Mesenchymal stem cell of Wharton's jelly (primary cell): ENCODE results near the genes ZNF404, ZNF112 and APOC1.

DNA sequence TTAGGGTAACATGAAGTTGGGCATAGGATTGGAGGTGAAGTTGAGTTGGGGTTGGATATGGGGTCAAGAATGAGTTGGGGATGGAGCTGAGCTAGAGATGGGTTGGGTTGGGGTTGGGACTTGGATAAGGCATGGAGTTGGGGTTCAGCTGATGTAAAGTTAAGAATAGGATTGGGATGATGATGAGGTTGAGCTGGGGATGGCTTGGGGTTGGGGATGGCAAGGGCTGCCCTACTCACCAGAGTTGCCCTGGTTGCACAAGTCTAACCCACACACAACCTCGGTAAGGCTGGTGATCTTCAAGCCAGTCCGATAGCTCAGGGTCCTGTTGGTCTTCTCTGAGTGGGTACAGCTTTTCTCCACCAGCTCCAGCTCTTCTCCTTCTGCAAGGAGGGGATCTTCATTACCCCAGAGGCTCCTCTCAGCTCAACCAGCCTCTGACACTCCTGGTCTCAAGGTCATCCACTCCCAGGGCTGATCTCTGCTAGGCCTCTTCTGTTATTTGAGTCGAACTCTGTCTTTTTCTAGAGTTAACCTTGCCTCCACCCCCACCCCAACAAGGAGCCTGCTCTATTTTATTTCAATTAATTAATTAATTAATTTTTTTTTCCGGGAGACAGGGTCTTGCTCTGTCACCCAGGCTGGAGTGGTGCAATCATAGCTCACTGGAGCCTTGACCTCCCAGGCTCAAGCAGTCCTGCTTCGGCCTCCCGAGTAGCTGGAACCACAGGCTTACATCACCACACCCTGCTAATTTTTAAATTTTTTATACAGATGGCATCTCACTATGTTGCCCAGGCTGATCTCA is 4.7 kb downstream of the PLAUR start:
- CAGE, long polyA plus RNA = no peak

- CAGE, long polyA plus RNA = no peak
These were observed 4.7 kb upstream of the PLAUR start for GRCh38 chr19:43674658-43675041.

DNA sequence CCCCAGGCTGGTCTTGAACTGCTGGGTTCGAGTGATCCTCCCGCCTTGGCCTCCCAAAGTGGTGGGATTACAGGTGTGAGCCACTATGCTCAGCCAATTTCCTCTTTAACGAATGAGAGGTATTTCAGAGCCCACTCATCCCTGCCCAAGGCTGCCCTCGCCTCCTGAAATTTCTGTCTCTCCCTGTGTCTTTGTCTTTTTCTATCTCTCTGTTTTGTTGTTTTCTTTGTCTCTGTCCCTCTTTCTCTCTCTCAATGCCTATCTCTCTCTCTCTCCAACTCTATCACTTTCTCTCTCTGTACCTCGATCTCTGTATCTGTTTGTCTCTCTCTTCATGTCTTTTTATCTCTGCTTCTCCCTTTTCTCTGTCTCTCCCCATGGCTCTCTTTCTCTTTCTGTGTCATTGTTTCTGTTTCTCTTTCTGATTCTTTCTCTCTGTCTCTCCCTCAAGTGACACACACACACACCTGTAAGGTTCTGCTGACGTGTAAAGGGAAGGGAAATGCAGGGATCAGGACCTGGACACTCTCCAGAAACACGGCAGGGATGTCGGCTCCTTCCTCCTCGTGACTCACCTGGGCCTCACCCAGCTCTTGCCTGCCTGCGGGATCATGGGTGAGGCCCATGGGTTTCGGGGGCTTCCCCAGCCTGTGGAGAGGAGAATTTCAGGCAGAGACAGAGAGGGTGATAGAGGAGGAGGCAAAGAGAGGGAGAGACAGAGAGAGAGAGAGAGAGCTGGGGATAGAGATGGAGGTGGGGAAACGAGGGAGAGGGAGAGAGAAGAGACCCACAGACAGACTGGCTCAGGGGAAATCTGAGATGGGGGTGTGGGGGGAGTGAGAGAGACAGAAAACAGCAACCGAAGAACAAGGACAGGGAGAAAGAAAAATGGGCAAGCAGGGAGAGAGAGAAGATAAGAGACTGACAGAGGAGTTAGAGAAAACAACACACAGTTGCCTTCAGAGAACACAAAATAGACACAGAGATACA is 5.4 kb upstream of the PLAUR start:
- CAGE, long polyA plus RNA = no peak

- CAGE, long polyA plus RNA = no peak
These were observed 9.7 kb downstream of the SMG9 start for GRCh38 chr19:43744977-43745500.

- CAGE, long polyA plus RNA = no peak
These were observed at the start of gene ZNF404 for GRCh38 chr19:43883814-43884369. Gene ZNF404, minus strand, starts transcription at chr19:43883964.

DNA sequence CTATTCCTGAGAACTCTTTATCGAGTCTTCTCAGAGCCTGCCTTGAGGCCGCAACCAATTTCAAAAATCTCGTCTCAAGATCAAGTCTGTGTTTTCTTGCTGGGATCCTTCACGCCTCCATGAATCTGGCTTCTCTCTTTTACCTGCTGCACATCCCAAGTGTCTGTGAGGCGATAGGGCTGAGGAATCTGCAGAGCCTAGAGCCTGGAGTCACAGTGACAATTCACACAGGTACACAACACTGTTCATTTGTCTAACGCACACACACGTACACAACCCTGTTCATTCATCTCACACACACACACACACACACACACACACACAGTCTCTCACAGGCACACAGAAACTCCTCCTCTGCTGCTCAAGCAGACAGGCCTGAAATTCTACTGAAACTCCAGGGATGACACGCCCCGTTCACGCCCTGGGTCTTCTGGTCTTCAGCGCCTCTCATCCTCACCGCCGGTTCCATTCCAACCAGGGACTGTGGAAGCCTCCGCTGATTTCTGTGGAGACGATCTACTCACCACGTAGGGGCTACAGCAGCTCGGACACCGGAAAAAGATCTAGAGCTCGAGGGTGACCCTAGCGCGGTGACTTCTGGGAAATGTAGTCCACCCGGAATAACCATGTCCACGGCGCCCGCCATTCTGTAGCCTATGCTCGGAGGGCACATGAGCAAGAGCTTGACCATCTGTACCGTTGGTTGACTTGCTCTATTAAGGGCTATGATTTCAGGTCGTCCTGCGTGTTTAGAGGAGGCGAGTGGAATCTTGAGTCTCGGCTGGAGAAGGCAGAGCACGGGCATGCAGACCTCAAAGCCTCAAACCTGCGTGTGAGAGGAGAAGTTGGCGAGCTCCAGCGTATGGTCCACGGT is 17.7 kb upstream of the ZNF404 start:
- CAGE, long polyA plus RNA = no peak

DNA sequence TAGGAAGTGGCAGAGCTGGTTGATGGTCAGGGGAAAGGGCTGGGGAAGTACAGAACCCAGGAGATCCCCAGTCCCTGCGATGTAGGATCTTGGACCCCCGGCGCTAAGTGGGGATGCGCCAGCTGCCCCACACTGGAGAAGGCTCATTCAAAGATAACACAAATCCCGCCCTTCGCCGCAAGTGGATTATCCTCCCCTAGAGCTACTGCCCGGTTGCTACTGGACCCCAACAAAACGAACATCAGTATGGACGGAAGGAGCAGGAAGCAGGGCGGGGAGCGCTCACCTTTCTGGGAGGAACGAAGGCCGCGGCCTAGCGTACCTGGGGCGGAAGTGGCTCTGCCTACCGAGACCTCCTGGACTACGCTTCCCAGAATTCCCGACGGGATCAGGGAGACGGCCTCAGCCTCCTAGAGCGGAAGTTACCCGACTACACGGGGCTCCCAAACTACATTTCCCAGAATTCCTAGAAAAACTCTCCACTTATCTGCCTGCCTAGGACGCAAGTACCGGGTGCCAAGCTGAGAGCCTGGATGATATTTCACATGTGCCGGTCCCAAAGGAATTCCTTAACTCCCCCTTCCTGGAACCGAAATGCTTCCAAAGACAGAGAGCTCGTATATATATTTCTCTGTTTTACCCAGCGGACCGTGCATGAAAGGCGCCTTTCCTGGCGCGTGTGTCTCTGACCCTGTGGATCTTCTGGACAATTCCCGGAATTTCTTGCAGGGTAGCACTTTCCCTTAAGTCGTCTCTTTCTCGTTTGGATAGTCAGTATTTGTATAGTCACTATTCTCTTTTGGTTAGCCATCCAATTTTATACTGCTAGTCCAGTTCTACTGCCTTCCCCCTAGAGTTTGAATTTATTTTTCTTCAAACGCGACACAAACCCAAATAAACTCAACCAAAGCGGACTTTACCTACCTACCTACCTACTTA is at the start of gene ZNF112:
Gene ZNF112, minus strand, starts transcription at position 341 of the 939 bp plus-strand sequence.
- CAGE, long polyA plus RNA = no peak

DNA sequence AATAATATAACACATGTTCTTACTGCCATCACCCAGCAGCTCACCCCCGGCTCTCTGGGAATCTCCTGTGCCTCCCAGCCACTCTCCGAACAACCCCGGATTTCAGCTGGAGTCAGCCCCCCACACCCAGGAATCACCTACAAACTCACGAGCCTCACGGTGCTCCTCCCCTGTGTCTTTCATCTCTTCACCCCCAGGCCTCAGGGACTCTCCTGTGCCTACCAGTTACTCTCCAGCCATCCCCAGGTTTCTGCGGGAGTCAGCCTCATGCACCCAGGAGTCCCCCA is 8.6 kb upstream of the ZNF285 start:
- CAGE, long polyA plus RNA = no peak

DNA sequence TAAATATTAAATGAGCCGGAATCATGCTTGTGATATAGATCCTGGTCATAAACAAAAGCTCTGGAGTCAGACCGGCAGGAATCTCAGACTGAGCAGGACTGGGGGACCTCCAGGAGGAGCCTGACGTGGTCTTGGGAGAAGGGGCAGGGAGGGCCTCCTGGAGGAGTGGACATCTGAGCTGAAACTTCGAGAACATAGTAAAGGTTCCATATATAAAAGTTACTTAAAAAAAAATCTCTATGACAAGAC is 353 bp upstream of the CEACAM20 start:
- CAGE, long polyA plus RNA = no peak

- CAGE, long polyA plus RNA = no peak
These were observed 33.2 kb upstream of the CEACAM20 start for GRCh38 chr19:44562679-44563106.

- CAGE, long polyA plus RNA = no peak
These were observed 25.6 kb upstream of the IGSF23 start for GRCh38 chr19:44587626-44588329.

DNA sequence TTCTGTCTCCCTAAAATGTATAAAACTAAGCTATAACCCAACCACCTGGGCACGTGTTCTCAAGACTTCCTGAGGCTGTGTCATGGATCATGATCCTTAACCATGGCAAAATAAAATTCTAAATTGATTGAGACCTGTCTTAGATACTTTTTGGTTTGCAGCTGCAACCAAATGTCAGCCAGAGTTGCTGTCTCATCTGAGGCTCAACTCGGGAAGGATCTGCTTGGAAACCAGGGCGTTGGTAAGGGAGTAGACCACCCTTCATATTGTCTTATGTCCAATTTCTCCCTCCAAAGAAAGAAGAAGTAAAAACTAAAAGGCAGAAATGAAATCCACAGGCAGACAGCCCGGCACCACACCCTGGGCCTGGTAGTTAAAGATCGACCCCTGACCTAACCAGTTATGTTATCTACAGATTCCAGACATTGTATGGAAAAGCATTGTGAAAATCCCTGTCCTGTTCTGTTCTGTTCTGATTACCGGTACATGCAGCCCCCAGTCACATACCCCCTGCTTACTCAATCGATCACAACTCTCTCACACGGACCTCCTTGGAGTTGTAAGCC is 23.0 kb upstream of the IGSF23 start:
- CAGE, long polyA plus RNA = no peak

- CAGE, long polyA plus RNA = no peak
These were observed 5.4 kb downstream of the PVR start for GRCh38 chr19:44648989-44649594.

GRCh38 chr19:44677048-44677587 is 5.8 kb downstream of the CEACAM19 start:
- CAGE, long polyA plus RNA = no peak

DNA sequence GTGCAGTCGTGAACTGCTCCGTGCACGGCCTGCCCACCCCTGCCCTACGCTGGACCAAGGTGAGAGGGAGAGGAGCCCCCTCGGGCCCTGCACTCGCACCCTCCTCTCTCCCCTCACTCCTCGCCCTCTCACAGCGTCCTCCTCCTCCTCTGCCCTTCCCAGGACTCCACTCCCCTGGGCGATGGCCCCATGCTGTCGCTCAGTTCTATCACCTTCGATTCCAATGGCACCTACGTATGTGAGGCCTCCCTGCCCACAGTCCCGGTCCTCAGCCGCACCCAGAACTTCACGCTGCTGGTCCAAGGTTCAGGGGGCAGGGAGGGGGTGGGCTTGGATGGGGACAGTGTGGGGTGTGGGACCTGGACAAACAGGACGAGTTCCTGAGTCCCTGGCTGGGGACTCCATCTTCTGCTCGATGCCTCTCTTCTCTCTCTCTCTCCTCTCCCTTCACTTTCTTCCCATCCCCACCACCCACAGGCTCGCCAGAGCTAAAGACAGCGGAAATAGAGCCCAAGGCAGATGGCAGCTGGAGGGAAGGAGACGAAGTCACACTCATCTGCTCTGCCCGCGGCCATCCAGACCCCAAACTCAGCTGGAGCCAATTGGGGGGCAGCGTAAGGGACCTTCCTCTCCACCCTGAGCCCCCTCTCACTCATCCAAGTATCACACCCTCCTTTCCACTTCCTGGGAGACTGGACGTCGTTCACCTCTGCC is 9.8 kb downstream of the BCAM start:
- CAGE, long polyA plus RNA = no peak

GRCh38 chr19:44909062-44909833 is 3.7 kb downstream of the APOE start:
- CAGE, long polyA plus RNA = no peak

GRCh38 chr19:44913987-44914982 is at the start of gene APOC1:
Gene APOC1, plus strand, starts transcription at chr19:44914608.
- CAGE, long polyA plus RNA = no peak

DNA sequence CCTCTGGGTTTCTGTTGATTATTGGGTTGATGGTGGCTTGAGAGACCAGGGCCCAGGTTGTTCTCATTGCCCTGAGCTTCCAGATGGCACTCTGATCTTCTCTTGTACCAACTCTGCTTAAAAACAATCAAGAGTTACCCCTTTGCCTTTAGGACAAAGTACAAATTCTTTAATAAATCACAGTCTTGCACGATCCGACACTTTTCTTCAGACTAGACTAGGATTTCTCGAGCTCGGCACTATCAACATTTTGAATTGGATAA is 1.4 kb downstream of the CLPTM1 start:
- CAGE, long polyA plus RNA = no peak

GRCh38 chr19:45068149-45068683 is 8.1 kb downstream of the ZNF296 start:
- CAGE, long polyA plus RNA = no peak

GRCh38 chr19:45080132-45080756 is 1.2 kb downstream of the GEMIN7 start:
- CAGE, long polyA plus RNA = no peak